H7 (cell line): Measurements from ENCODE around the gene SRP19.

GRCh38 chr5:112163922-112164604 is 255.0 kb downstream of the EPB41L4A start:
- RAMPAGE, long total RNA = no peak

GRCh38 chr5:112205711-112206369 is 213.2 kb downstream of the EPB41L4A start:
- RAMPAGE, long total RNA = no peak

DNA sequence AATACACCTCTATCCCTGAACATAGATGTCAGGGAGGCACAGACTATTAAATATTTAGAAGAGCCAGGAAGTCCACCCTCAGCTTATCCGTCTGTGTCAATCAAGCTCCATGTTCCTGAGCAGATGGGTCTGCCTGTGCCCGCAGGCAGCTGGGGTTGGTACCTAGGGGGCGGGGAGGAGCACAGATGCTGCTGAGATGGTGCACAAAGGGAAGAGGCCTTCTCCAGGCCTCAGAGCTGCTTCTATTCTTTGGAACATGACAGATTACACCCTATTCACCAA is 142.1 kb downstream of the EPB41L4A start:
- RAMPAGE, long total RNA = no peak

DNA sequence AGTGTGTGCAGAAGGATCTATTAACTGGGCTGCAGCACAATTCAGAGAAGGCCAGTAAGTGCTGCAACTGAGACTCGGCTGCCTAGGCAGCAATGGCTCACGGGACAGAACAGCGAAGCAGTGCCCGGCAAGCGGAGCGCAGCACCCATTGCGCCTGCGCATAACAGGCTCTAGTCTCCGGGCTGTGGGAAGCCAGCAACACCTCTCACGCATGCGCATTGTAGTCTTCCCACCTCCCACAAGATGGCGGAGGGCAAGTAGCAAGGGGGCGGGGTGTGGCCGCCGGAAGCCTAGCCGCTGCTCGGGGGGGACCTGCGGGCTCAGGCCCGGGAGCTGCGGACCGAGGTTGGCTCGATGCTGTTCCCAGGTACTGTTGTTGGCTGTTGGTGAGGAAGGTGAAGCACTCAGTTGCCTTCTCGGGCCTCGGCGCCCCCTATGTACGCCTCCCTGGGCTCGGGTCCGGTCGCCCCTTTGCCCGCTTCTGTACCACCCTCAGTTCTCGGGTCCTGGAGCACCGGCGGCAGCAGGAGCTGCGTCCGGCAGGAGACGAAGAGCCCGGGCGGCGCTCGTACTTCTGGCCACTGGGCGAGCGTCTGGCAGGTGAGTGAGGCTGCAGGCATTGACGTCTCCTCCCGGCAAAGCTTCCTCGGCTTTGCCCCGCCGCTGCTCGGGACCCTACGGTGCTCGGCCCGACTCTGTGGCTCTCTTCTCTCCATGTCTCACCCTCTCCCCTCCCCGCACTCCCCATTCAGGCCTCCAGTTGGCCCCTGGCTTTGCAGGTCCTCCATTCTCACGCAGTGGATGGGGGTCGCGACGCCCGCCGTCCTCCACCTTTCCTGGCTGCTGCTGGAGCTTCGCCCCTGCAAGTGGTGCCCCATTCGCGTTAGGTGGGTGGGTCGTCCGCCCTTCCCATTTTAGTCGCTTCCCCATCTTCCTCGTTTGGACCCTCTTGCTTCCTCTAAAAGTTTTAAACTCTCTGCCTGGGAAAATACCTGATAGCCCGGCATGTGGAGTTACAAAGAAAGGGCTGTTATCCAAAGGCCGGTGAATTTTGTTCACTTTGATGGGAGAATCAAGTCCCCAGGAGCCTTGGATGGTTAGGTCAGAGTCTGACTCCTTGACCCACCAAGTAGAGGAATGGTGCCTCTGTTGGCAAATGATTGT is 30.0 kb upstream of the APC start:
- RAMPAGE, long total RNA = no peak

DNA sequence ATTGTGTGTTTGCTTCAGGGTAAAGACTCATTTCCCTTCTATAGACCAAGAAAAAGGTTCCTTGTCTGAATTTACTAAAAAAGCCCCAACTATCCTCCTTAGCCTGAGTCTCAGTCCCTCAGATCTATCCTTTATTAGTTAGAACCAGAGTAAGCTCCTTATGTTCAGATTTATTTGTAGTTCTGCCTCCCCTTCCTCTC is 48.9 kb upstream of the SRP19 start:
- RAMPAGE, long total RNA = no peak

DNA sequence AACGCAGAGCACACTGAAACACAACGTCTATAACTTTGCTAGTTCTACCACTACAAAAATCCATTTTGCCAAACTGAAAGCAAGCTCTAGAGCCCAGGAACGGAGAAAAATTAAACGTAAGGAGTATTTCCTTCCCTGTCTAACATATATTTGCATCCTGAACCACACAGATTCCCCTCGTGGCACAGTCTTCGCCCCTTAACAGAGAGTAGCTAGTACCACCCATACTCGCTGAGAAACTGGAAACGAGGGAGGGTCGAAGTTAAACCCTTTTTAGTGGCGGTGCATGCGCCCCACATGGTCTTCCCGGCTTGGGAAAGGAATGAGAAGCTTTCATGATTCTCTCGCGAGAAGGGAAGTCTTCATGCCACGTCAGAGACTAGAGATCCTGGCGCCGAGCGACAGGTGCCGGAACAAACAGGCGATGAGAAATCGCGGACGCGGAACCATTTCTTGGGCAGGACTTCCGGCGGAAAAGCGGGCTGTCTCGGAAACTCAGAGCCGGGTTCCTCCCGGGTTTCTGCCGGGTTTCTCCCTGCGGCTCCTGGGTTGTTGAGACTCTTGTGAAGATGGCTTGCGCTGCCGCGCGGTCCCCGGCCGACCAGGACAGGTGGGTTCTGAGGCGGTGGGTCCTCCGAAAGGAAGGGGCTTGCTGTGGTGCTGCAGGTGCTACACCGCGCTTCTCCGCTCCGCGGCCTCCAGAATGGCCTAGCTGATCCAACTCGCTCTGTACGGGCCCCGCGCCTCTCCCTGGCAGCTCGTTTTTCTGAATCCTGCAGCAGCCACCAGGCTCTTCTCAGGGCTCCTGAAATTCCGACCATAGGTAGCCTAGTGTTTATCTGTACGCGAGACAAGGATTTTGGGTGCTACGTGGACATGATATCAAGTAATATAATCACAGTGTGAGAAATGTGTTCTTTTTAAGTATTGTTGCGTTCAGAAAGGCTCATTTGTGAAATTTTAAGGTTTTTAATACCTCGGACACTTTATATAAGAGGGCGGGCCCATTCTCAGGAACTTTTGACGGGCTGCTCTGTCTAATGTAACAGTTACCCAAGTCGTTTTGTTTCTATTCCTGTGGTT is at the start of gene SRP19:
SRP19 (plus strand) TSS at position 480 of the 1,083 bp plus-strand sequence.
- RAMPAGE, long total RNA = start-site peak on the plus strand centred at position 508 of the sequence, 62 bp wide, 1,210 reads

DNA sequence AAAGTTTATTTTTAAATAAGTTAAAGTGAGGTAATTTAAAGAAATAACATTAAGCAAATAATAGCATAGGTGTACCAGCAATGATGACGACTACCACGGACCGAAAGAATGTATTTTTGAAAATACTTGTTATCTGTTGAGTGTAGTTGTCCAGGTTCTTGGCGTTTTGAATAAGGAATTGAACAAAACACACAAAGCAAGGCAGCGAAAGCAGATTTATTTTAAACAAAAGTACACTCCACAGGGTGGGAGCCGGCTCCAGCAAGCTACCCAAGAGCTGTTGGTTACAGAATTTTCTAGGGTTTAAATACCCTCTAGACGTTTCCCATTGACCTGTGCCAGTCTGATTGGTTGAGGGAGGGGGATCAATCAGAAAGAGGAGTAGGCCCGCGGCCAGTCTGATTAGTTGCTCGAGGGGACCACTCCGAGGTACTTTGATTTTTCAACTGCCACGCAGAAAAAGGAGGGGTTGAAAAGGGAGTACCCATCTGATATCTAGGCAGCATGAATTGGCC is 884 bp downstream of the SRP19 start:
- RAMPAGE, long total RNA = no peak

DNA sequence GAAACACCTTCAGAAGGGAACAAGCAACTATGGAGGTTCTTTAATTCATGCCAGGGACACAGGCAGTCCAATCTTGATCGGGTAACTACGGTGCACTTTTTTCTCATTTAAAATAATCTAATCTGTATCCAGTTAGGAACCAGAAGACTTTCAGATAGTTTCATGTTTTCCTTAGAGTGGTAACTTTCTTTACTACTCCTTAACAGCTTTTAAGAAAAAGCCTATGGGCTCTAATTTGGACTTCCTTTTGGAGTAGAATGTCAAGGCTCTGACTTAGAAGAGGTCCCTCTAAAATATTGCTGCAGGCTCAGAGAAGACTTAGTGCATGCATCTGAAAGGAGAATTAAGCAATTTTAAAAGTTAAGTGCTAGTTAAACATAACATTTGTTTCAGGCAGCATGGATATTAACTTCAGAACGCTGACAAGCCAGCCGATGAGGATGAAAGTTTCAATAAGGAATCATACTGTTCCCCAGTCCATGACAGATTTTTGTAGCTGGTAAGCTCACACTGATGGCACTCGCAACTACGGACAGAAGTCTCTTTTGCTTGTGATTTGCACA is 47.3 kb downstream of the DCP2 start:
- RAMPAGE, long total RNA = no peak

DNA sequence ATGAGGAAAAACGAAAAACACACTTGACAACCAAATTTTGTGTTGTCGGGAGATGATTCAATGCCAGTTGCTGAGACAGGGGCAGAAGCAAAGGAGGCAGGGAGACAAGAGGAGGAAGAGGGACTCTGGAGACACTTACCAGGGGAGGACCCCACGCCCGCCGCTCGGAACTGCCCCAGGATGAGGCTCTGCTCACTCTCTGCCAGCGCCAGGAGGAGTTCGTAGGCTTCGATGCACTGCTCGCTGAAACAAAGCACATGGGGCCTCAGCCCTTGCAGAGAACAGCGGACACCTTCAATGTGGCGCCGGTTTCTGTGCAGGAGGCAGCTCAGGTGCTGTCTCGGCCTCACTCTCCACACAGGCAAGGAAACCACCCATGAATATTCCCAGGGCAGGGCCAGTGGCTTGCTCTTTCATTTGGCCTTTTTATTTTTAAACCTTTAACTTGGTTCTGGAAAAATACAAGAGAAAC is 91.4 kb downstream of the DCP2 start:
- RAMPAGE, long total RNA = no peak

DNA sequence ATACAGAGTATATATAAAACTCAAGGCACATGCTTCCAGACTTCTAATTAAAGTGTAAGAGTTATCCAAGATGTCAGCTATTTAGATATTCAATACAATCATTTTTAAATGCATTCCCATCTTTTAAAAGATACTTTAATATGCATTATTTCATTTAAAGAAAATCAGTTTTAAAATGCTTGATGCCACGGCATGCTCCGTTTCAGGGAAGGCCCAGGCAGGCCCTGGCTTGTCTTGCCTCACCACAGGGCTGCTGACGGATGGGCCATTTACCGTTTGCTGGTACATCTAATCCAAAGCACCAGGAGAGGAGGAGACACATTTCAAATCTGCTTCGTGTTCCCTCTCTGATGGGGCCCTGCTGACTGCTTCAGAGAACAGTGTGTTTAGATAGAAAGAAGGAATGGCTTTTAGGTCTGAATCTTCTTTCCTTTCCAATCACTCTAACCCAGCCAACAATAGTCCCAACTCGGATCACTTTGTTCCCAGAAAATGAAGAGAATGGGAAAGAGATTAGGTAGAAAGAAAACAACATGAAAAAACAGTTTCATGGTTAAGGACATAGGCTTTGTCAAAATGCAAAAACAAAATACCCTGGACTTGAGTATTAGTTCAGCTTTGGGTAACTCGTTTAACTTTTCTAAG is 185.2 kb downstream of the DCP2 start:
- RAMPAGE, long total RNA = no peak

DNA sequence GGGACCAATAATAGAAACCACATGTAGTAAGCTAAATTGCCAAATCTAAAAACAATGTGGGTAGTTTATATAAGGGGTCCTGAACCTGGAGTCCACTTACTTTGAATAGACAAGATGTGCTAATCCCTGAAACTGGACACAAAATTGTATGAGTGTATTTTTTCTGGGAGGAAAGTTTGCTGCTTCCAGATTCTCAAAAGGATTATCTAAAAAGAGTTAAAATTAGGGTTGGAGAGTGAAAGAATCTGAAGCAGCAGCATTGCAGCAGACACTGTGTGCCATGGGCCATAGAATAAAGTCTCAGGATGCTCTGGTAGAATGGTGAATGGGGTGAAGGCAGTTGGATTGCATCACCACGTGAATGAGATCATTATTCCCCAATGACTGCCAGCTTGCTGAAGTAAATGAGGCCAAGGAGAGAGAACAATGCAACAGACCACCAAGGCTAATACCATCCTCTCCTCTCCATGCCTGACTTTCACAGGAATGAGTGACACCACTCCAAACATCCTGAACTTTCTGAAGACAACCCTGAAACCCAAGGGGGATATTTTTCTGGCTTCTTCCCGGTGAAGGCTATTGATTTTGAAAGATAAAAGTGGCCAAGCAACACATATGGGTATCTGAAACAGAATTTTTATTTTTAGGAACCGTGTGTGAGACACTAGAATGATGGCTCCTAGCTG is 222.9 kb downstream of the DCP2 start:
- RAMPAGE, long total RNA = no peak

DNA sequence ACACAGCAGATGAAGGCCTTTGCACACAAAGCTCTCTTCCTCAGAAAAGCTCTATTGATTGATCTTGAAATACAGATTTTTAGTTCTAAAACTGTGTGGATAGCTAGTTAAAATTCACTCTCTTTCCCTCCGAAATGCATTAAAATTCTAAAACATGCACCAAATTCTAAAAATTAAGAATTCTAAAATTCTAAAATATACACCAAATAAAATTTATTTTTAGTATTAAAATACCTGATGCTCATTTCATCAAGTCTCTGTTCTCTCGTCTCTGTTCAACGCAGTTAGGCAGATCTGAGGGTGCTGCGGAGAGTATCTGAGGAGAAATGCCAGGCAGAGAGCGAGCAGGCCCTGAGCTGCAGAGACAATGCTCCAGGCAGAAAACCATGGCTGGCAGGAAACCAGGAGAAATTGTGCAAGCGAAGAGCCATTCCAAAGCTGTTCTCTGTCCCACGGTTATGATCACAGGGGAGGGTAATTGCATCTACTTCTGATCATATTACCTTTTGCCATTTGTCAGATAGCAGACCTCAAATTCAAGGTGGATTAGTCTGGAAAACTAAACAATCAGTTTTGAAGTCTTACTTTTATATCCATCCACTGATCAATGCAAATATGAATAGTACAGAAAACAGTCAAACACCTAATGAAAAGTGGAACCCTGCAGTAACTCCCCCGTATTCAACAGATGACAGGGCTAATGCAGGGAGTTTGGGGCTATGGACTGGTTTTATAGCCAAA is 227.9 kb downstream of the DCP2 start:
- RAMPAGE, long total RNA = no peak

DNA sequence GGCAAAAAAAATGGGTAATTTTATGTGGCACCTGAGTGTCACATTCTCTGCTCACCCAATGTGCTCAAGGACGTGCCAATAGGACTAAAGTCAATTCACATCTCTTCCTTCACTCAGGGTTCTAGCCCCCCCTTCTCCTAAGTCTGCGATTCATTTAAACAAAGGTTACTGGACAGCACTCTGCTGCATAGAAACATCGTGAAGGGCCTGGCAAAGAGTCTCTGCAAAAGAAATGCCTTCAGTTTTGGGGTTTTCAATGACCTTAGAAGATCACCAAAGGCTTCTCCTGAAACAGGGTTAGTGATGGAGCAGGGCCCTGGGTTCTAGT is 142.2 kb downstream of the TSSK1B start:
- RAMPAGE, long total RNA = no peak

DNA sequence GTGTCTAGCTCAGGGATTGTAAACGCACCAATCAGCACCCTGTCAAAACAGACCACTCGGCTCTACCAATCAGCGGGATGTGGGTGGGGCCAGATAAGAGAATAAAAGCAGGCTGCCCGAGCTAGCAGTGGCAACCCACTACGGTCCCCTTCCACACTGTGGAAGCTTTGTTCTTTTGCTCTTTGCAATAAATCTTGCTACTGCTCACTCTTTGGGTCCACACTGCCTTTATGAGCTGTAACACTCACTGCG is 23.1 kb upstream of the TSSK1B start:
- RAMPAGE, long total RNA = no peak

DNA sequence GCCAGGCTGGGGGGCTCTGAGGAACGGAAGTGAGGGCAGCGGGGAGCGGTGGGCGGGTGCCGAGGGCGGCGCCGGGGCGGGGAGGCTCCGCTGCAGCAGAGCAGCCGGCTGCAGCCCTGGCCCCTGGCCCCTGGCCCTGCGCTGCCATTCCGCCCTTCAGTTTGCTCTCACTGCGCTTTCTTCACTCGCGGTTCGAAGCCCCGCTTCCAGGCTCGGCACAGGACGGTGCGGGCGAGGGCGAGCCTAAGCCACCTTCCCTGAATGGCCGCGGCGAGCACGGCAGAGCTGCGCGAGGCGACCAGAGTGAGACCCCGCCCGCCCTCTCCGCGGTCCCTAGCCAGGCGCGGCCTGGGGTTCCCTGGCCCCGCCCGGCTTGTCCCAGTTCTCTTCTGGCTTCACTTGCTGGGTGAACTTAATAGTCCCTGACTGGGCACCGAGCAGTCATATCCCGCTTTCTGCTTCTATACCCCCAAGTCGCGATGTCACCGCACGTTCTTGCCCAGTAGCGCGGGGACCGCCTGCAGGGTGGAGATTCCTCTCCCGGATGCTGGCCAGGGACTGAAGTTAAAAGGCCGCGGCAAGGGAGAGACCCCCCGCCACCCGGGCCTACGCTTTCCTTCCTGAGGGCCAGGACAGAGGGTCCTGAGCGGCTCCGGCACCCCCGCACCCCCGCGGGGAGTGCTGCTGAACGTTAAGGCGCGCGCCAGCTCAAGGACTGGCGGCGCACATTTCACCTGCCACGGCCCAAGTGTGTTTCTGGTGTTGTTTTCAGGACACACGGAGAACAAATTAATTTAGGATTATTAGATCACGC is 677 bp upstream of the TRIM36 start:
- RAMPAGE, long total RNA = no peak

GRCh38 chr5:115261738-115262360 is 828 bp downstream of the PGGT1B start:
- RAMPAGE, long total RNA = no peak

DNA sequence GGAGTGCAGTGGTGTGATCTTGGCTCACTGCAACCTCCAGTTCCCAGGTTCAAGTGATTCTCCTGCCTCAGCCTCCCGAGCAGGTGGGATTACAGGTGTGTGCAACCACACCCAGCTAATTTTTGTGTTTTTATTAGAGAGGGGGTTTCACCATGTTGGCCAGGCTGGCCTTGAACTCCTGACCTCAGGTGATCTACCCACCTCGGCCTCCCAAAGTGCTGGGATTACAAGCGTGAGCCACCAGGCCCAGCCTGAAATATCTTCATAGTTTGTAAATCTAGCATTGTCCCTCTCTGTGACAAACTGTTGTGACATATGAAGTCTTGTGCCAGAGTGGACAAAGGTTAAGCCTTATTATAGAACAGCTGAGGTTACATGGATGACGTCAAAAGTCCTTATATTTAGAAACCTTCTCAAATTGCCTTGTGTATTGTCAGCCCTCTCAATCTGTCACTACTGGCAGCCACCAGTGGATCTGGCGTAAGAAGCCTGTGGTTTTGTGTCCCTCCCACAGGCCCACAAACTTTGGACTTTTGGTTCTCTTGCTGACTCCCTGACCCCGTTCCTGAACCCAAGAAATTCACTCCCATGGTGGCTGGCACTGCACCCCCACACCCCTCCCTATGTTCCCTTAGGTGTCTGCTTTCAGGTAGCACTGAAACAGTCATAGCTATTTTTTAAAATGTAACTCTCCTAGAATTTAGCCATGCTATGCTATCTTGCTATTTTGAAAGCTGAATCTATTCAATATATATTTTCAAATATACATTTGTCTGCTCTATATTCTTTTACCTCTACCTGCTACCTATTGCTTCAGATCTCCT is 79.4 kb upstream of the CCDC112 start:
- RAMPAGE, long total RNA = no peak

DNA sequence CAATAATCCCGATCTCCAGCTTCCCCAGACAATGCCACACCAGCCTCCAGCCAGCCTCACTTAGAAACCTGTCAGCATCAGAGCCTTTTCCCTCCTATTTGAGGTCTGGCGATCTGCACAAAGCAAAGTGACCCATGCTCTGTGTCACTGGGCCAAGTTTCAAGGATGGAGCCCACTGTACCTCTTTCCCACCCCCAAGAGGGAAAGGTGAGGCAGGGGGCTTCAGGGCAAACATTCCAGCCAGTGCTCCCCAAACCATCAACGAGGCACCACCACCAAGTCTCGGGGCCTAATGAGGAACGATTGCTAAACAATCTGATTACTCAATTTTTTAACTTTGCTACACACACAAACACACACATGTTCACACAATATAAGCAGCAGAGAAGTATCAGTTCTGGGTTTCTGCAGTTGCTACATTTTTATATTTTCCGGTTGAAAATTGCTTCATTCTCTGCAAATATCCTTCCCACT is 60.3 kb downstream of the FEM1C start:
- RAMPAGE, long total RNA = no peak

GRCh38 chr5:115615517-115616280 is 10.1 kb downstream of the TMED7 start:
- RAMPAGE, long total RNA = no peak

- RAMPAGE, long total RNA = no peak
Measured at GRCh38 chr5:115708921-115709425, 83.1 kb upstream of the TMED7 start.